ENCODE measurements around the genes STK36, WNT6, ZFAND2B, ABCB6 and PTPRN.

GRCh38 chr2:218405037-218405743 lies 5.5 kb downstream of the CTDSP1 start:
- PRO-cap, result no peak
- RAMPAGE, long total RNA, 4 experiments, result no peak in any of the 4 experiments

DNA sequence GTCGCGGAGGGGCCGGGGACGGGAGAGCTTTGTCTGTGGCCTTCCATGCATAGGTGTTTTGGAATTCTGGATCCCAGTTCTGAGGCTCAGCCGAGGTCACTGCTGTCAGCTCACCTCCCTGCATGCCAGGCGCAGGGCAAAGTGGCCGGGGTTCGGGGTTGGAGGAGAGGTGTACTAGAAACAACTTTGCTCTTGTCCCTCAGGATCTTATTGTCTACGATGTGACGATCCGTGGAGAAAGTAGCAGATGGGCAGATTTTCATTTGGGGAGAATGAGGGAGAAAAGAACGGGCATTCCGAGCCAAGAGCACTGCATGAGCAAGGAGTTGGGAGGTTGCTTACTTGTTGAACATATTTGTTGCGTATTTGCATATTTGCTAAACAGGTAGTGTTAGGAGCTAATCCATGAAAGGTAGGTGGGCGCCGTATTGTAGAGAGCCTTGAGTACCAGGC lies 377 bp downstream of the BCS1L start:
- PRO-cap, result no peak
- RAMPAGE, long total RNA, 4 experiments, result no peak in any of the 4 experiments

- PRO-cap, result no peak
- RAMPAGE, long total RNA, 4 experiments, result start-site peak on the plus strand in 4 of 4 experiments, at chr2:218672009-218672348 at its widest, 17 to 58 reads per replicate; start-site peak on the minus strand in 3 of 4 experiments, at chr2:218671979-218671990 at its widest, 90 to 149 reads per replicate
Measured at GRCh38 chr2:218671846-218672955, at the start of gene STK36. Gene STK36, plus strand, starts transcription at chr2:218672086.

GRCh38 chr2:218754003-218754751 lies 27.8 kb upstream of the CYP27A1 start:
- PRO-cap, result no peak
- RAMPAGE, long total RNA, 4 experiments, result no peak in any of the 4 experiments

GRCh38 chr2:218834635-218835202 lies 24.9 kb upstream of the WNT6 start:
- PRO-cap, result no peak
- RAMPAGE, long total RNA, 4 experiments, result no peak in any of the 4 experiments

DNA sequence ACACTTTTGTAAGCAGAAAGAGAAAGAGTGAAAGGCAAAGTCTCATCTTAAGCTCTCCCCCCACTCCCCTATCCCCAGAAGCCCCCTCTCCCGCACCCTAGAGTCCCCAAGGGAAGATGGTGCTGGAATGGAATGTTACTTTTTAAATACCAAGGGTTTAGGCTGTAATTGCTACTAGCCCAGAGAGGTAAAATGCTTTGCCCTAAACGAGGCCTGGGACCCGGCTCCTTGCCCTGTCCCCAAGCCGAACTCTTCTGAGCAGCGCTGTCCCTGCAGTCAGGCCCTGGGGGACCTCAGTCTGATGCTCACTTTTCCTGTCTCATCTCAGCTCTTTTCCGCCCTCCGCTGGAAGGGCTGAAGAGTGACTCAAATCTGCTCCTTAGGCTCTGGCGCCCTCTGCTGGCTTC lies 12.1 kb upstream of the WNT6 start:
- PRO-cap, result no peak
- RAMPAGE, long total RNA, 4 experiments, result no peak in any of the 4 experiments

- PRO-cap, result no peak
- RAMPAGE, long total RNA, 4 experiments, result no peak in any of the 4 experiments
Measured at GRCh38 chr2:218859294-218860009, at the start of gene WNT6. Gene WNT6, plus strand, starts transcription at chr2:218859805.

GRCh38 chr2:218995954-218996917 lies 3.0 kb upstream of the CRYBA2 start:
- PRO-cap, result no peak
- RAMPAGE, long total RNA, 4 experiments, result no peak in any of the 4 experiments

DNA sequence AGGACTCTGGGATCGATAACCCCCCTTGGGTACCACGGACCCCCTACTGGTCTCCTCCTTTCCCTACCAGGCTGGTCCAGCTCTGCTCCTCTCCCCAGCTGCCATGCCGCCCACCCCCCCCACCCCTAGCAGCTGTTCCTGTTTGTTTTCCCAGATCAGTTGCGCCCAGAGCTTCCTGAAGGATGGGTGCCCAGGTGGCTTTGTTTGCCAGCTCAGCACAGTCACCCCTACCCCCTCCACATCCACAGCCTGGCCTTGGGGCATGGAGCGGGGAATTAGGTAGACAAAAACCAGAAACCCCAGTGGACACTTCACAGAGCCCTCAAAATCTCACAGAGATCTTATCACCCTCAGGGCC lies 3.7 kb upstream of the CRYBA2 start:
- PRO-cap, result no peak
- RAMPAGE, long total RNA, 4 experiments, result no peak in any of the 4 experiments

- PRO-cap, result no peak
- RAMPAGE, long total RNA, 4 experiments, result no peak in any of the 4 experiments
Measured at GRCh38 chr2:219107798-219108372, 47.2 kb upstream of the IHH start.

- PRO-cap, result no peak
- RAMPAGE, long total RNA, 4 experiments, result no peak in any of the 4 experiments
Measured at GRCh38 chr2:219111508-219111969, 49.1 kb downstream of the NHEJ1 start.

GRCh38 chr2:219118490-219118929 lies 42.1 kb downstream of the NHEJ1 start:
- PRO-cap, result no peak
- RAMPAGE, long total RNA, 4 experiments, result no peak in any of the 4 experiments

GRCh38 chr2:219140791-219141098 lies 19.9 kb downstream of the NHEJ1 start:
- PRO-cap, result no peak
- RAMPAGE, long total RNA, 4 experiments, result no peak in any of the 4 experiments

DNA sequence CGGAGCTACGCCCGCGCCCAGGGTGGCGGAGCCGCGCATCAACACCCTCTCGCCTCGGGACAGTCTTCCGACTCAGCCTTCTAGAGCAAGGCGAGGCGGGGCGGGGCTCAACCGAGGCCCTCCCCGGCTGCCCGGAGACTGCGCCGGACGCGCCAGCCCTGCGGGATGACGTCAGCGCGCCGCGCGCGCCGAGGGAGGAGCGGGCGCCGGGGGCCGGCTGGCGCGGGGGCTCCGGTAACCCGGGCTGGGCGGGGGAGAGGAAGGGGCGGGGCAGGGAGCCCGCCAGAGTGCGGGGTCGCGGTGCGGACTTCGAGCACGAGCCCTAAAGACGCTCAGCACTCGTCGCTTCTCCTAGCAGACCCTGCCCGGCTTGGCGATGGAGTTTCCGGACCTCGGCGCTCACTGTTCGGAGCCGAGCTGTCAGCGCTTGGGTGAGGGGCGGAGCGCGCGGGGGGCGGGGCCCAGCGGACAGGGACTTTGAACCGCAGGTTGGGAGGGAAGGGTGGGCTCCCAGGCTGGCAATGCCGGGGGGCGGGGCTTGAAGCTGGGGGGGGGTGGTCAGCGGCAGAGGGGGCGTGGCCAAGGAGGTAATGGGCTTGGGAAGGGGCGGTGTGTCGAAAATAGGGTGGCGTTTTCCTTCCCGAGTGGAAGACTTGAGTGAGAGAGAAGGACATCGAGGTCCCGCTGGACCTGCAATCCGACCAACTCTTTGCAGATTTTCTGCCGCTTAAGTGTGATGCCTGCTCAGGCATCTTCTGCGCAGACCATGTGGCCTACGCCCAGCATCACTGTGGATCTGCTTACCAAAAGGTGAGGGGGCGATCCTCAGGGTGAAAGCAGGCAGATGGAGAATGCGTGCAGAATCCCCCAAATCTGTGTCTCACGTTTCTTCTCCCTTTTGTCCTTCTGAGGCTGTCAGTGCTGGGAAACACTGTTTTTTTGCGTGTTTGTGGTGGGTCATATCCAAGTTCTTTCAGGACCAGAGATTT lies at the start of gene ZFAND2B:
TSS of gene ZFAND2B (plus strand) at position 171 of the 989 bp plus-strand sequence.
- PRO-cap, result unidirectional peak, minus-strand start at position 74 of the sequence
- RAMPAGE, long total RNA, 4 experiments, result start-site peak on the plus strand in 4 of 4 experiments, centred at positions 188 to 639 of the sequence, 7 to 147 reads per replicate

DNA sequence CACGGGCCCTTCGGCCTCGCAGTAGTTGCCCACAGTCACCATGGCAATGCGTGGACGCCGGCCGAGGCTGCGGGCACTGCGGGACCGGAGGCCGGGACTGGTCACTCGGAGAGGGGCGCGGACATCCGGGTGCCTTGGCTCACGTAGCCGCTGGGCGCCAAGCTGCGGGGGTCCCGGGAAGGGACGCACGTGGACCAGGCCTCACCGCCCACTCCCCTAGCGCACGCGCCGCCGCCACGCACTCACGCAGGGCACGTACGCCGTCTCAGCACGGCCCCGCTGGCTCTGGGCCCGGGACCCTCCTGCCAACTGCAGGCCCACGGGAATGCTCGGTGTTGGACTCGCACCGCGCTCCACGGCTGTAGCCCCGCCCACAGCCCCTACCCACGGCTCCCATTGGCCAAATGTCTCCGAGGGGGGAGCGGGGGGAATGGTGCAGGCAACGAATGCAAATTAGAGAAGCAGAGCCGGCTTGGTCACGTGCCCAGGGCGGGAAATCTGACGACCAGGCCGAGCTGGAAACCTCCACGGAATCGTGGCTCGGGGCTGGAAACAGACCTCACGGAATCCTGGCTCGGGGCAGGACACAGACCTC lies at the start of gene ABCB6:
TSS of gene ABCB6 (minus strand) at position 327 of the 595 bp plus-strand sequence.
- PRO-cap, result no peak
- RAMPAGE, long total RNA, 4 experiments, result no peak in any of the 4 experiments

DNA sequence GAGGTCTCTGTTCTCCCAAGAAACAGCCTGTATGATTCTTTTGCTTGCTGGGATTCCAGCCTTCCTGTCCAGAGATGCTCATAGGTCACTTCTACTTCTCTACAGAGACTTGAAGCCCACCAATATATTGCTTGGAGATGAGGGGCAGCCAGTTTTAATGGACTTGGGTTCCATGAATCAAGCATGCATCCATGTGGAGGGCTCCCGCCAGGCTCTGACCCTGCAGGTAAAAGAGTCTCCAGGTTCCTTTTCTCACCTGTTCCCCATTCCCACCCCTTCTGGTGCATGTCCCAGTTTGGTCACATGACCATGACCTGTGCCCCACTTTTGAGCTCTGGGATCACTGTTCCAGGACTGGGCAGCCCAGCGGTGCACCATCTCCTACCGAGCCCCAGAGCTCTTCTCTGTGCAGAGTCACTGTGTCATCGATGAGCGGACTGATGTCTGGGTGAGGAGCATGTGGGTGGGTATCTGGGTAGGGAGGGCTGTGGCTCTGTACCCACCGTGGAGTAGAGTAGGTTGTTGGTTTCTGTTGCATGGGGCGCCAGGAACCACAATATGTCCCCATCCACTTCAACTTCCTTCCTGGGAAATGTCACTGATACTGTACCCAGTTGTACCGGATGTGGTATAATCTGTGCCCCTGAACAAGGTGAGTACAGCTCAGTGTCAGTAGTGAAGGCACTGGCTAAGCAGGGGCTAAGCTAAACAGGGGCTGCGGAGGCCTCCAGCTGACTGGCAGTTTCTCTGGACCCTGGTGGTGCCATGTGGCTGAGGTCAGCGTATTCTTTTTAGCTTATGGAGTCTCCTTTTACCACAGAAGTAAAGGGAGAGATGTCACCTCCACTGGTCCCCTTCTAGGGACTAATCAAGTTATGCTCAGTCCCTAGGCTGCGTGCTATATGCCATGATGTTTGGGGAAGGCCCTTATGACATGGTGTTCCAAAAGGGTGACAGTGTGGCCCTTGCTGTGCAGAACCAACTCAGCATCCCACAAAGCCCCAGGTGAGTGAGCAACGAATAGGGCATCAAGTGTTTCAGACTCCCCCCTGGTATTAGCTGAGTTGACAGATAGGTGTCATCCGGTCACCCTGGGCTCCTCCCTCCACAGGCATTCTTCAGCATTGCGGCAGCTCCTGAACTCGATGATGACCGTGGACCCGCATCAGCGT lies 2.4 kb downstream of the STK16 start:
- PRO-cap, result no peak
- RAMPAGE, long total RNA, 4 experiments, result no peak in any of the 4 experiments

GRCh38 chr2:219250142-219251397 lies 2.5 kb upstream of the TUBA4B start:
- PRO-cap, result no peak
- RAMPAGE, long total RNA, 4 experiments, result no peak in any of the 4 experiments

DNA sequence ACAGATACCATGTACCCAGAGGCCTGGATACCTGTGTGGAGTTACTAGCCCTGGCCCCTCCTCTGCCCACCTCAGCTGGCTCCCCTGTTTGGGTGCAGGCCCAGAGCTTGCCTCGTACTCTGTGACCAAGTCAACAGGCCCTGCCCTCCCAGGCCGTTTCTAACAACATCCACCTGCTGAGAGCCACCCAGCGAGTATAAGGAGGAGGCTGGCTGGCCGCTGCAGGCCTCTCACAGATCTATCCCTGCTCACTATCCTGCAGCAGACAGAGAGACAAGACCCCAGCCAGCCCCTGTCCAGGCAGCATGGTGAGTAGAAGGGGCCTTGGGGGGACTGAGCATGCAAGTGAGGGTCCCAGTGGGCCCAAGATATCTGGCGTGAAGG lies 12.5 kb upstream of the TUBA4A start:
- PRO-cap, result no peak
- RAMPAGE, long total RNA, 4 experiments, result no peak in any of the 4 experiments

- PRO-cap, result no peak
- RAMPAGE, long total RNA, 4 experiments, result no peak in any of the 4 experiments
Measured at GRCh38 chr2:219298845-219299463, 10.2 kb downstream of the PTPRN start.

GRCh38 chr2:219309228-219309860 lies at the start of gene PTPRN:
Gene PTPRN, minus strand, starts transcription at chr2:219309401.
- PRO-cap, result no peak
- RAMPAGE, long total RNA, 4 experiments, result no peak in any of the 4 experiments